ENCODE data around the genes MZB1 and NRG2.

GRCh38 chr5:139331921-139332347 lies 9.7 kb upstream of the PAIP2 start:
- PRO-cap, result no peak
- RAMPAGE, long total RNA, 4 experiments, result no peak in any of the 4 experiments

DNA sequence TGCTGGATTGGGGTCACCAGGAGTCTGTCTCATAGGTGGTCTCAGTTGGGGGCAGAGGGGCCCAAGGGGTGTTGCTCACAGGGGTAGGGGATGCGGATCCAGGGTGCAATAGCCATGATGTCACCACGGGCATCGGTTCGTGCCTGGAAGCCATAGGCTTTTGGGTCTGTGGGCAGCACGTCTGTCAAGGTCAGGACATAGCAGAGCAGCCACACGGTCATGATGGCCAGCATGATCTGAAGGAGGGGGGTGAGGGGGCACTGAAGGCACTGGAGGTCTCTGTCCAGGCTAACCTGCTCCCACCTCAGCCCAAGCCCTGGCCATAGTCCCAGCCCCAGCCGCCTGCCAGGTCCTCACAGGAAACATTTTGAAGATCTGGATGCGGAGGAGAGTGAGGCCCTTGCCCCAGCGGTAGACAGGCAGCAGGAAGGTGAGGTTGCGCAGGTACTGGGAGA lies 3.5 kb downstream of the SLC23A1 start:
- PRO-cap, result no peak
- RAMPAGE, long total RNA, 4 experiments, result no peak in any of the 4 experiments

- PRO-cap, result no peak
- RAMPAGE, long total RNA, 4 experiments, result start-site peak on the minus strand in 2 of 4 experiments, at chr5:139389869-139389917 at its widest, 6 to 40 reads per replicate
These were observed at the start of gene MZB1 for GRCh38 chr5:139389492-139390732. Gene MZB1, minus strand, starts transcription at chr5:139389913.

DNA sequence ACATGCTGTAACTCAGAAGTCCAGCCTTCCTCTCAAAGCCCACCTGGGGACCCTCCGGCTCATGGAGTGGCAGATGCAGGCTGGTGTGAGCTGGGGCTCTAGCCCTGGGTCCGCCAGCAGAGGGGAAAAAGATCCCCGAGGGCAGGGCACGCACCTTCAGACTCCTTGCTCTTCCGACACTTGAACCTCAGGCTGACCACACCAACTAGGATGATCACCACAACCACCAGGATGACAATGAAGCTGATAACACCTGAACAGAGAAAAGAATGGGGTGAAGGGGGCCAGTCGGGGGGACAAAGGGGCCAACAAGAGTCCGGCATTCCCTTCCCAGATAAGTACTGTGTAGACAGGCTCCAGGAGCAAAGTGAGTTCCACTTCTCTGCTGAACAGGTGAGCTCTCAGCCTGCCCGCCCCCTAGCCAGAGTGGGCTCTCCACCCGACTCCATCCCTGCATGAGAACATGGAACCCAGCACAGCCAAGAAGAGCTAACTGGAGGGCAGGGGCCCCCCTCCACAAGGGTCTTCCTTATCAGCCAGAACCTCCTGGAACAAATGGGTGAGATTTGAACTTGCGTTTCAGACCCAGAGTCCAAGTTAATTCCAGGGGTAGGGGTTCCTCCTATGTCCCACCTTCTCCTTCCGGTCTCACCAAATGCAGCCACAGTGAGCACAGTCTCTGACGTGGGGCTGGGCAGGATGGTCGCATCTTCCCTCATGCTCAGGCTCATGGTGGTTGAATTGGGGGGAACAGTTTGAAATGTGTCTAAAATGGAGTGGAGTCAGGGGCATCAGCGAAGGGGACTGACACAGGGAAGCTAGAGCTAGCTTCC lies 7.7 kb downstream of the ECSCR start:
- PRO-cap, result no peak
- RAMPAGE, long total RNA, 4 experiments, result no peak in any of the 4 experiments

DNA sequence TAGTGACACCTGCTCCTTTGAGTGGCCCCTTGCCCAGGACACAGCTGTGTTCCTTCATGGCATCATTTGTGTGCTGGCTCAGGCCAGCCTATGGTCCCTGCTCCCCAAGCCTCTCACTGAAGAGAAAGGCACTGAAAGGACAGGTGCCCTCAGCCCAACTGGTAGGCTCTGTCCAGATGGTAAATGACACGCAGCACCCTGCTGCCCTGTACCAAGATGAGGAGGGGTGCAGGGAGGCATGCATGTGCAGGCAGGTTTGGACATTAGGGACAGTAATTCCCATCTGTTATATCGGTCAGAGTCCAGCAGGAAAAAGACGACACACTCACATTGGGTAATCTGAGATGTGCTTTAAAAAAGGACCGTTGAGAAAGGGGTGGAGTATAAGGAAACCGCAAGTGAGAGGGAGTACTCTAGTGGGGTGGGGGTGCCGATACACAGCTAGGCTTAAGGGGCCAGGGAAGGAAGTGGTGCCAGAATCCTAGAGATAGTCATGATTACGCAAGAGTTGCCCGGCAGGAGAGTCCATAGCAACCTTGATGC lies 4.5 kb downstream of the SMIM33 start:
- PRO-cap, result no peak
- RAMPAGE, long total RNA, 4 experiments, result no peak in any of the 4 experiments

GRCh38 chr5:139481611-139482003 lies 951 bp downstream of the STING1 start:
- PRO-cap, result no peak
- RAMPAGE, long total RNA, 4 experiments, result no peak in any of the 4 experiments

DNA sequence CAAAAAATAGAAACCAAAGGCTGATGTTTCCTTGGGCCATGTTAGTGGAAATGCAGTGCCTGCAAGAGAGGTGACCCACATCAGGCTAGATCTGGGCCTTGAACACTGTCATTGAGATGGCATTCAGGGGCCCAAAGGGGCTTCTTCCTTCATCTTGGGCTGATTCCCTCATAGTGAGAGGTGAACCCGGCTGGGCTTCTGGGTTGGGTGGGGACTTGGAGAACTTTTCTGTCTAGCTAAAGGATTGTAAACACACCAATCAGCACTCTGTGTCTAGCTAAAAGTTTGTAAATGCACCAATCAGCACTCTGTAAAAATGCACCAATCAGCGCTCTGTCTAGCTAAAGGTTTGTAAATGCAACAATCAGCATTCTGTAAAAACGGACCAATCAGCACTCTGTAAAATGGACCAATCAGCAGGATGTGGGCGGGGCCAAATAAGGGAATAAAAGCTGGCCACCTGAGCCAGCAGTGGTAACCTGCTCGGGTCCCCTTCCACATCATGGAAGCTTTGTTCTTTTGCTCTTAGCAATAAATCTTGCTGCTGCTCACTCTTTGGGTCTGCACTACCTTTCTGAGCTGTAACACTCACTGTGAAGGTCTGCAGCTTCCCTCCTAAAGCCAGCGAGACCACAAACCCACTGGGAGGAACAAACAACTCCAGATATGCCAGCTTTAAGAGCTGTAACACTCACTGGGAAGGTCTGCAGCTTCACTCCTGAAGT lies 20.4 kb upstream of the STING1 start:
- PRO-cap, result no peak
- RAMPAGE, long total RNA, 4 experiments, result no peak in any of the 4 experiments

GRCh38 chr5:139503812-139504639 lies 21.5 kb upstream of the STING1 start:
- PRO-cap, result no peak
- RAMPAGE, long total RNA, 4 experiments, result no peak in any of the 4 experiments

- PRO-cap, result no peak
- RAMPAGE, long total RNA, 4 experiments, result no peak in any of the 4 experiments
These were observed 17.7 kb upstream of the UBE2D2 start for GRCh38 chr5:139543253-139543991.

DNA sequence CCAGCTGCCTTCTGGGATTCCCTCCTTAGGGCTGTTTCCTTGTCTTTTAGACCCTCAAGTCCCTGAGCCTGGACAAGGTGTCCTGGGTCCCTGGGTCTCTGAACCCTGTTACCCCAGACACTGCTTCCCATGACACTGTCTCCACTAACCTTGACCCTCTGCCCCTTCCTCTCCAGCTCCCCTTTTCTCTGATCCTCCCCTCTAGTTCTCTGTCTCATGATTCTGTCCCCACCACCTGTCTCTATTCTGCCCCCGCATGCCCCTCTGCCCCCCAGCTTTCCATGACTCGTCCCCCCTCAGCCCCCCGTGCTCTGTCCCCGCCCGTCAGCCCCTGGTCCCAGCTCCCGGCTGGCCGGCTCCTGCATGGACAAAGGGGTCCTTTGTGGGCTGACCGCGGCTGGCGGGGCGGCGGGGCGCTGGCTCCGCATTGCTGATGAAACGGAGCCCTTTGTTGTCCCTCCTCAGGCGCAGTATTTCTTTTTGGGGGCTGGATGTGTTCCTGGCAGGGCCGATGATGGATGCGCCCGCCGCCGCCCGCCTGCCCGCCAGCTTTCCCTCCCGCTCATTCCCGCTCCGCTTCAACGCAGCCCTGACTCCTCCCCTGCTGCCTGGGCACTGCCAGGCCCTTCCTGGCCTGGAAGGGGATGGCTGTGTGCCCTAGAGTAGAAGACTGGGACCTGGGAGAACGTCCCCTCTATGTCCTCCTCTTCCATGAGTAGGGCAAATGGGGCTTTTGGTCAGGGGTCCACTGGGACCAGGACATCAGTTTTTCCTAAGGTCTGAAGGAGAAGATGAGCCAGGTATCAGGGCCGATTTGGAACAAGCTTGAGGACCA lies 28.8 kb downstream of the CXXC5 start:
- PRO-cap, result no peak
- RAMPAGE, long total RNA, 4 experiments, result no peak in any of the 4 experiments

DNA sequence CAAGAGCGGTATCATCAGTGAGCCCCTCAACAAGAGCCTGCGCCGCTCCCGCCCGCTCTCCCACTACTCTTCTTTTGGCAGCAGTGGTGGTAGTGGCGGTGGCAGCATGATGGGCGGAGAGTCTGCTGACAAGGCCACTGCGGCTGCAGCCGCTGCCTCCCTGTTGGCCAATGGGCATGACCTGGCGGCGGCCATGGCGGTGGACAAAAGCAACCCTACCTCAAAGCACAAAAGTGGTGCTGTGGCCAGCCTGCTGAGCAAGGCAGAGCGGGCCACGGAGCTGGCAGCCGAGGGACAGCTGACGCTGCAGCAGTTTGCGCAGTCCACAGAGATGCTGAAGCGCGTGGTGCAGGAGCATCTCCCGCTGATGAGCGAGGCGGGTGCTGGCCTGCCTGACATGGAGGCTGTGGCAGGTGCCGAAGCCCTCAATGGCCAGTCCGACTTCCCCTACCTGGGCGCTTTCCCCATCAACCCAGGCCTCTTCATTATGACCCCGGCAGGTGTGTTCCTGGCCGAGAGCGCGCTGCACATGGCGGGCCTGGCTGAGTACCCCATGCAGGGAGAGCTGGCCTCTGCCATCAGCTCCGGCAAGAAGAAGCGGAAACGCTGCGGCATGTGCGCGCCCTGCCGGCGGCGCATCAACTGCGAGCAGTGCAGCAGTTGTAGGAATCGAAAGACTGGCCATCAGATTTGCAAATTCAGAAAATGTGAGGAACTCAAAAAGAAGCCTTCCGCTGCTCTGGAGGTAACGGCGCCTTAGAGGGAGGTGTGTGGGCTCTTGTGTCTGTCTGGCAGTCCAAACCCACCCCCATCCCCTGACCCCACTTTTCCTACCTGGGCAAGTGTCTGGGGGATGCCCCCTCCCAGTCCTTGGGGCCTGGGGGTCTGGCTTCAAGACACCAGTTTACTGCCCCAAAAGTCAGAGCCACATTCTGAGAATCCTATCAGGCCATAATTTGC lies 32.8 kb downstream of the CXXC5 start:
- PRO-cap, result no peak
- RAMPAGE, long total RNA, 4 experiments, result no peak in any of the 4 experiments

GRCh38 chr5:139686602-139687319 lies 38.6 kb downstream of the CXXC5 start:
- PRO-cap, result no peak
- RAMPAGE, long total RNA, 4 experiments, result no peak in any of the 4 experiments

GRCh38 chr5:139698420-139699153 lies 50.4 kb downstream of the CXXC5 start:
- PRO-cap, result no peak
- RAMPAGE, long total RNA, 4 experiments, result no peak in any of the 4 experiments

DNA sequence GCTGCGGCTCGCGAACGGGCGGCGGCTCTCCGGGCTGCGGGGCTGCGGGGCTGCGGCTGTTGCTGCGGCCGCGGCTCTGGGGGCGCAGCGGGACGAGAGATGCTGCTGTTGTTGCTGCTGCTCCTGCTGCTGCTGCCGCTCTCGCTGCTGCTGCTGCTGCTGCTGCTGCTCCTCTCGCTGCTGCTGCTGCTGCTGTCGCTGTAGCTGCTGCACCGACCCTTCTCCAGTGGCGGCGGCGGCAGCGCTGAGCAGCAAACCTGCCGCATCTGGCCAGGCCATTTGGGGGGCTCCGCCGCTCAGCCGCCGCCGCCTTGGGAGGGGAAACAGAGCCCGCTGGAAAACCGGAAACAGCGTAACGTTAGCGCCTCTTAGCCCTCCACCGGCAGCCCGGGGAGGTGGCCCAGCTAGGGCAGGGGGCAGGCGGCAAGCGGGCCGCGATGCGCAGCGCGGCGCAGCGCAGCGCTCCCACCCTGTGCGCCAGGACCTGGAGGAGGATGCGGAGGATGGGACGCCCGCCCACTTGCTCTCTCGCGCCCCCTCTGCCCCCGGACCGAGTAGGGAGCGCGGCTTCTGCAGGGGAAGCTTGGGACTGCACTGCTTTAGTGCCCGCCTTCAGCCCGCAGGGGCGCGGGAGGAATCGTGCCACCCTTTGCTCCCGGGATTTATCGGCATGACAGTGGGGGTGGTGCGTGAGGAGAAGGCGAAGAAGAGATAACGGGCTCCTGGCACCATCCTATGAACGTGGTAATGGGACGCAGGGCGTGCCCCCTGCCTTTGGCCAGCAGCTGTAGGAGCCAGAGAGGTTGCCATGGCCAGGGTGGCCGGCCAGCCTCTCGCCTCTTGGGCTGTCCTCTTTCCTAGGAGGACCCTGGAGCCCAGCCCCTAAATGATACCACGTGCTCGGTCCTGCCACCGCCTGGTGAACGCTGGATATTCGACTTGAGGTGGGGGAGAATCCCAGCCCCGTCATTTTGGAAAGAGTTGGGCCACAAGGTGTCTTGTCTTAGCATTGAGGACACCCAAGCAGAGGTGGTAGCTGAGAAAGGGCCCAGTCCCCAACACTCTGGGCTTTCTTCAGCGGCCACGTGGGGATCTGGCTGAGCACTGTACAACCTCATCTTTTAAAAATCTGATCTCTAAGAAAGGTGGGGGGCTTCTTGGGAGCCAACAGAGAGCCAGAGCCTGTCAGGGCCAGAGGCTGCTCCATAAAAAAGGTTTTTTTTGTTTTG lies at the start of gene NRG2:
NRG2 (minus strand) TSS at position 496 of the 1,229 bp plus-strand sequence.
- PRO-cap, result no peak
- RAMPAGE, long total RNA, 4 experiments, result start-site peak on the minus strand in 1 of 4 experiments, centred at positions 295 to 469 of the sequence, 17 to 18 reads per replicate

DNA sequence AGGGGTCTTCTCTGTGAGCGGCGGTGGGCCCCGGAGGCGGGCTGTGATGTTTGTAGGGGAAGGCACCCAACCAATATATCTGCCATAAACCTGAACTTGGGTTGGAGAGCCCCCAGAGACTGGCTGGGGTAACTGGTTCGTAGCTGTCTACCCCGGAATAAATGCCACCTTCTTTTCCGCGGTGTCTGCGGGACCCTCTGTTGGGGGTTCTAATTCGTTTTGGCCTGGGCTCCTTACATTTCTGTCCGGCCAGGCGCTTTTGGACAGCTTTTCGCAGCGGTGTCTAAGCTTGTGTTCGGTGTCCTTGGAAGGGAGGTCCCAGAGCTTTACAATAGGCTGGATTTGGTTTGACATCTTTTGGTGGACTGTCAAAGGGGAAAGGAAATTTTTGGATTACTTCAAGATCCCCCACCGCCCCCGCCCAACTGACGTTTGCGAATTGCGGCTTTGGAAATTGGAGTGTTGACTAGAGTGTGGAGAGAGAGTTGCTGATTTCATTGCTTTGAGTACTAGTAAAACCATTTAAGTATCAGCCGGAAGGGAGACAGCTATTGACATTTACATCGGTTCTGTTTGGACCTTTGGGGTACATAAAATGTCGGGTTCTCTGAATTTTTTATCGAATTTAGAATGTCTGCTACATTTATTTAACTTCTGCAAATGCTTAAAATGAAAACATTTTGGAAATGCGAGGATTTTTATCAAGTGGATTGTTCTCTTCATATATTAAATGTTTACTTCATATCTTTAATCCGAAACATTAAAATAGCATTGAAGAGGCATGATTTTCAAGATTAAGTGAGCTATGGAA lies 4.8 kb upstream of the PURA start:
- PRO-cap, result no peak
- RAMPAGE, long total RNA, 4 experiments, result no peak in any of the 4 experiments

DNA sequence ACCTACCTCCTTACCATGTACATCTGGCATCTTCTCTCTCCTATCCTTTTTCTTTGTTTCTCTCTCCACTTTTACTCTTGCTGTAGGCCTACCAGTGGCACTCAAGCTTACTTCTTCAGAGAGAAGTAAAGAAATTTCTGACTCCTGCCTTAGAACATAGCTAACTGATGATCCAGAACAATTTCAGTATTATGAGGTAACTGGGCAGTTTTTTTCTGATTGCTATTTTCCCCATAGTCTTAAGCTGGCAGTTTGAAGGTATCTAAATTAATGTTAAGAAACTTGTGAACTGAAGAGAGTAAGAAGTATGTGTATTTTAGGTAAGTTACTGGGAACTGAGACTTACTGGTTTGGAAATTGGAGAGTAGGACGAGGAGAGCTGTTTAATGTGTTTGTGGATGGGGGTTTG lies 4.2 kb upstream of the IGIP start:
- PRO-cap, result no peak
- RAMPAGE, long total RNA, 4 experiments, result no peak in any of the 4 experiments

- PRO-cap, result no peak
- RAMPAGE, long total RNA, 4 experiments, result no peak in any of the 4 experiments
These were observed 1.4 kb downstream of the IGIP start for GRCh38 chr5:140126898-140127837.

- PRO-cap, result no peak
- RAMPAGE, long total RNA, 4 experiments, result no peak in any of the 4 experiments
These were observed 9.9 kb upstream of the CYSTM1 start for GRCh38 chr5:140164993-140165663.

- PRO-cap, result no peak
- RAMPAGE, long total RNA, 4 experiments, result no peak in any of the 4 experiments
These were observed 559 bp upstream of the CYSTM1 start for GRCh38 chr5:140174412-140174845.

DNA sequence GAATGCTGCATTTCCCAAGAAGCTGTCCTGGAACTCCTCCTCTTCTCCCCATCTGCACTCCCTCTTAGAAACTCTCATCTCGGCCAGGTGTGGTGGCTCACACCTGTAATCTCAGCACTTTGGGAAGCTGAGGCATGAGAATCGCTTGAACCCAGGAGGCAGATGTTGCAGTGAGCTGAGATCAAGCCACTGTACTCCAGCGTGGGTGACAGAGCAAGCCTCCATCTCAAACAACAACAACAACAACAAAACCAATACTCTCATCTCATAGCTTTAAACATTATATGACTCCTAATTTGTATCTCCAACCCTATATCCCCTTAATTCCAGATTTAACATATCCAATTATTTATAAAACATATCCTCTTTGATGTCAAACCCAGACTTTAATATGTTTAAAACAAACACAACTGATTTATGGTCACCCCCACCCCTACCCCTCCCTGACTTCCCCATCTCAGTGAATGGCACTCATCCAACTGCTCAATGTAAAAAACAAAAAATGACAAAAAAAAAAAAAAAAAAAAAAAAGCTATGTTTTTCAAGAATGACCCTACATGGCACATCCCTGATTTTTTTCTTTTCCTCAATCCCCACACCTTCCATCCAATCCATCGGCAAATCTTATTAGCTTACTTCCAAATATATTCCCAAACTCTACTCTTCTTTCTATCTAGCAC lies 46.6 kb downstream of the PFDN1 start:
- PRO-cap, result no peak
- RAMPAGE, long total RNA, 4 experiments, result no peak in any of the 4 experiments

Measured in omental fat pad (tissue), 4 donors.